BJ (cell line): ENCODE measurements around the gene OAT.

GRCh38 chr10:123875741-123875977 lies 15.9 kb downstream of the CPXM2 start:
- CAGE, long polyA plus RNA: no peak
- RRBS: no CpG with 5 or more reads among the region's 4 CpGs

GRCh38 chr10:123890560-123891407 lies 823 bp downstream of the CPXM2 start:
- CAGE, long polyA plus RNA: no peak
- RRBS: 24% methylated on average over 15 of the region's 22 CpGs

DNA sequence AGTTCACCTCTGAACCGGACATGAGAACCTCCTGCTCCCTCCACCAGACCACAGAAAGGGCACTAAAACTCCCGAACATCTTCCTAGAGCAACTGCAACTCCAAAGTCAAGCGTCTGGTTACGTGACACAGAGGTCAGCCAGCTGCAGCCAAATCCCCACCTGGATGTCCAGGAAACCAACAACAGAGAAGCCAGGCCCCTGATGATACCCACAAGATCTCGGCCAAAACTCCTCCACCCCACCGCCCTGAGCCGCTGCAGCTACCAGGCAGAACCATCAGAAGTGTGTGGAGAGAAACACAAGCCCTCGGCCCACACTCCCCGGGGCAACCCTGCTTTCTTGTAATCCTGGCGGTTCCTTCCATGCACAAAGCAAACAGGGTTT lies 8.7 kb downstream of the CHST15 start:
- CAGE, long polyA plus RNA: no peak
- RRBS: no CpG with 5 or more reads among the region's 10 CpGs

GRCh38 chr10:124106061-124106799 lies 12.8 kb upstream of the CHST15 start:
- CAGE, long polyA plus RNA: no peak
- RRBS: no CpG with 5 or more reads among the region's 12 CpGs

DNA sequence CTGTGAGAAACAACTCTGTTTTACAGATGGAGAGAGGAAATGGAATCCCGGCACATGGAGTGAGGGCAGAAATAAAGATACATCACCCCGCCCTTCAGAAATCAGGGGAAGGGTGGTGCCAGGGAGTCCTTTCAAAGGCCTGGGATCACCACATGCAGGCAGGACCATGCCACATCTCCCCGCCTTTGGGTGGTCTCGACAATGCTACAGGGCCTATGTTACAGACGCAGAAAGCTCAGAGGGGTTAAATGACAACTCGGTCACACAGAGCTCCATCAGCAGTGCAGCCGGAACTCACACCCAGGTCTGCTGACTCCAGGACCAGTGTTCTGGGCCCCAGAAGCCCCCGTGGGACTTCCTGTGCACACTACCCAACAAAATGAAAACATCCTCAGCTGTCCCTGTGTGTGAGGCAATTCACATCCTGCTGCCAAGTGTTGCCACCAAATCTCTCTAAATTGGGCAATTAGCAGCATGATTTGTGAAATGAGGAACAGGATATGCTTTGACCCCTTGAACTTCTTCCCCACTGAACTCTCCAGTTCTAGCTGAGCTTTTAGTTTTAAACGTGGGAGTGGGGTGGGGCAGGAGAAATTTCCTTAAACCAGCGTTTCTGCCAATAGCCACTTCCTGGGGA lies 51.6 kb upstream of the CHST15 start:
- CAGE, long polyA plus RNA: no peak
- RRBS: no CpG with 5 or more reads among the region's 10 CpGs

- CAGE, long polyA plus RNA: no peak
- RRBS: no CpG with 5 or more reads among the region's 14 CpGs
Observed at GRCh38 chr10:124291083-124291825, 127.5 kb downstream of the OAT start.

DNA sequence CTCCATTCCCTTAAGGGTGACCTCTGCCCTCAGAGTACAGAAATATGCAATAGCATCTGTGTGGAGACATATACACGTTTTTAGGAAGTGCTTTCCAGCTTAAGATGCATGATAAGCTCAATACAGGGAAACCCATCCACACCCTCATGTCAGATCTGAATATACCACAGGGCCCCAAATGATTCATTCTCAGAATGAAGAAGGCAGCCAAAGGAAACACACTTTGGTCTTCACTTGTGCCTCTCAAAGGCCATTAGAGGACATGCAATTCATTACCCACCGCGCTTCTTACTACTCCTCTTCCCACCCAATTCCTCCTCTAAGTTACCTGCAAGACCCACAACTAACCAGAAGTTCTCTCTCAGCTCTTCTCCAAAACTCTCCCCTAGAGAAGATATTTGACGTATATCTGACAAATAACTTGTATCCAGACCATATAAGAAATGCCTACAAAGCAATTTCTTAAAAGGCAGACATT lies 103.1 kb downstream of the OAT start:
- CAGE, long polyA plus RNA: no peak
- RRBS: no CpG with 5 or more reads among the region's 4 CpGs

DNA sequence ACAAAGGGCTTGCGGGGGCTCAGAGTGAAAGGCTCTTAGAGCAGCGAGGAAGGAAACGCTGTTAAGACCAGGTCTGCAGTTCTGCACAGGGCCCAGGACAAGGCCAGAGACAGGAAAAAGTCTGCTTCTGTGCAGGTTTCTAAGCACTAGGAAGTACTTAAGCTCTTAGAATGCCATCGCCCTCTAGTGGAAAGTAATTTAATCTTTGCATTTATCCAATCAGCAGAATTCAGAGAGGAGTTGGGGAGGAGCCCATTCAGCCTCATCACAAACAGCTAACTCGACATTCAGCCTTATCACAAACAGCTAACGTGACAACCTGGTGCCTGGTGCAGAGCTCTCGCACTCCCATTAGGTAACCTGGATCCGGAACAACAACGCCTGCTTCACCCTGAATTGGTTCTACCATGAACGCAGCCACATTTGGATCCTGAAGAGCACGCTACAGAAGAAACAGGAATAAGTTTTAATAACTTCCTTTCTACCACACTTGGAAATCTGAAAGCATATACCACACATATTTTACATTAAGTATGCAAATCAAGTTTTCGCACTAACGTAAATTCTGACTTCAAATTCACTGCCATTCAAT lies 15.1 kb downstream of the OAT start:
- CAGE, long polyA plus RNA: no peak
- RRBS: no CpG with 5 or more reads among the region's 13 CpGs

GRCh38 chr10:124418836-124419692 lies at the start of gene OAT:
OAT (minus strand) TSS chr10:124418923.
- CAGE, long polyA plus RNA: no peak
- RRBS: under 1% methylated on average over 22 of the region's 58 CpGs

- CAGE, long polyA plus RNA: no peak
- RRBS: 3% methylated on average over 27 of the region's 55 CpGs
Observed at GRCh38 chr10:124447687-124448206, 2.1 kb downstream of the NKX1-2 start.

- CAGE, long polyA plus RNA: no peak
- RRBS: 75% methylated on average over 4 of the region's 25 CpGs
Observed at GRCh38 chr10:124605501-124606357, 138.4 kb downstream of the FAM53B start.

GRCh38 chr10:124606854-124607562 lies 137.2 kb downstream of the FAM53B start:
- CAGE, long polyA plus RNA: no peak
- RRBS: no CpG with 5 or more reads among the region's 22 CpGs

DNA sequence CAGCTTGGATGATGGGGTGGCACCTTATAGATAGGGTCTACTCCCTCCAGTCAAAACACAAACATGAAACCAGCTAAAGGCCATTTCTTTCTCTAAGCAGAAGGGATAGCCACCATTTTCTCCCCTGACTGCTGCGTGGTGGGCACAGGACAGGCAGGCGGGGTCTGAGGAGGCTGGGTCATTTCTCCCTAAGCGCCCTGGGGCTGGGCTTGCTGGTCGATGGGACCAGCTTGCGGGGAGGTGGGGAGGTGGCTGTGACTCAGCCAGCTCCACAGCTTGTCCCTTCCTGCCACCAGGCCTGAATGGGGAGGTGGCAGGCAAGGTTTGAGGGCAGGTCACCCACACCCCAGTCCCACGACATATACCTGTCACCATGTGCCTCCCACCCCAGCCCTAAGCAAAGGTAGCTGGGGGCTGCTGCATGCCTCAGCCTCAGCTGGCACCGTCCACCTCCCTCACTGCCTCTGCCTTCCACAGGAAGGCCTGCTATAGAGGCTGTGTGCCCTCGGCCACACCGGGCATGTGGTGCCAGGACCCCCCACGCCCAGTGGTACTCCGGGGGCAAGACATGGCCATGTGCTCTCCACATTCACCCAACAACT lies 123.4 kb downstream of the FAM53B start:
- CAGE, long polyA plus RNA: no peak
- RRBS: 85% methylated on average over 2 of the region's 11 CpGs

DNA sequence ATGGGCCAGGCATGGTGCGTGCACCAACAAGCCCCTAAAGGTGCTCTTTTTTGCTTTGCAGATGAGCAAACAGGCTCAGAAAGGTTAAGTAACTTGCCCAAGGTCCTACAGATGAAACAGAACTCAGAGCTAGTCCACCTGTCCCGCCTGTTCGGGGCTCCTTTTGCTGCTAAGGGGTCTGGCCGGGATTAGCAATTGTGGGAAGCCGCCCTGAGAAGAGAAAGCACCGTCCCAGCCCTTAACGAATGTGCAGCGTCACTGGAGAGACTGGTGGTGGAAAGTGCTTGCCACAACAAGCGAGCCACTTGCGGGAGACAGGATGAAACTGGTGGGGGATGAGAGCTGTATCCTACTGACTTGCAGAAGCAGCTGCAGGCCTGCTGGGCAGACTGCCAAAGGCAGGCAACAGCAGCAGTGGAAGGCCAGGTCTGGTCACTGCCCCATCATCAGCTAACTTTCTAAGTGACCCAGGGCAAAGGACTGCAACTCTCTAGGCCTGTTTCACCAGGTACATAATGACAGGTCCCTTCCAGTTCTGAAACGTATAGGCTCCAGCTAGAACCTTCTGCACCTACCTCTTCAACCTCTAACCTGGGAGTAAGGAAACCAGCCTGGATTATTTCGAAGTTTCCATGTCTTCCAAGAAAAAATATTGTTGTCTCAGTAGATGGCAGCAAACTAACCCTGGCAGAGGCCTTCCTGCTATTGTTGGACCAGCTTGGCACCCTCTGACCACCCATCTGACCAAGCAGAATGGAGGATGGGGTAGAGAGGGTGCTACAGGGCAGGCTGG lies 95.4 kb downstream of the FAM53B start:
- CAGE, long polyA plus RNA: no peak
- RRBS: no CpG with 5 or more reads among the region's 12 CpGs

GRCh38 chr10:124671514-124671783 lies 72.7 kb downstream of the FAM53B start:
- CAGE, long polyA plus RNA: no peak
- RRBS: no CpG with 5 or more reads among the region's 4 CpGs

- CAGE, long polyA plus RNA: no peak
- RRBS: no CpG with 5 or more reads among the region's 10 CpGs
Observed at GRCh38 chr10:124688523-124689357, 55.4 kb downstream of the FAM53B start.

DNA sequence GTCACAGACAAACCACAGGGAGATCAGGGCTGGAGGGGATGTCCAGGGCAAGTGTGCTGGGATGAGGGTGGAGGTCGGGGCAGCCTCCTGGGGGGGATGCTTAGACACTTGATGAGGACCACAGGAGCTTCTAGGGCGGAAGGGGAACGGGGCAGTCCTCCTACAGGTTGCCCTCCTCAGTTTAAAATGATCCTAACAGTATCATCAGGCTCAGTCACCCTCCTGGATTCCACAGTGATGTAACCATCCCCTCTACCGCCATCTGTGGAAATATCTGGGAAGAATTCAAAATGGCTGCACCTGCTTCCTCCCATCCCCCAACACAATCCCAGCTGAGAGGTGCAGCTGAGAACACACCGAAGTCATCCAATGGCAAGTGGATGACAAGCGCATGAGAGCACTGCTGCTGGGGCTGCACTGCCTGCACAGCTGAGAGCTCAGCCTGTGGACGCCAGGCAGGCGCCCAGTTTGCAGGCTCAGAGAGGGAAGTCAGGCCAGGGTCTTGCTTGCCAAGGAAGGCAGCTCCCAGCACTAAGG lies 46.5 kb downstream of the FAM53B start:
- CAGE, long polyA plus RNA: no peak
- RRBS: no CpG with 5 or more reads among the region's 8 CpGs

DNA sequence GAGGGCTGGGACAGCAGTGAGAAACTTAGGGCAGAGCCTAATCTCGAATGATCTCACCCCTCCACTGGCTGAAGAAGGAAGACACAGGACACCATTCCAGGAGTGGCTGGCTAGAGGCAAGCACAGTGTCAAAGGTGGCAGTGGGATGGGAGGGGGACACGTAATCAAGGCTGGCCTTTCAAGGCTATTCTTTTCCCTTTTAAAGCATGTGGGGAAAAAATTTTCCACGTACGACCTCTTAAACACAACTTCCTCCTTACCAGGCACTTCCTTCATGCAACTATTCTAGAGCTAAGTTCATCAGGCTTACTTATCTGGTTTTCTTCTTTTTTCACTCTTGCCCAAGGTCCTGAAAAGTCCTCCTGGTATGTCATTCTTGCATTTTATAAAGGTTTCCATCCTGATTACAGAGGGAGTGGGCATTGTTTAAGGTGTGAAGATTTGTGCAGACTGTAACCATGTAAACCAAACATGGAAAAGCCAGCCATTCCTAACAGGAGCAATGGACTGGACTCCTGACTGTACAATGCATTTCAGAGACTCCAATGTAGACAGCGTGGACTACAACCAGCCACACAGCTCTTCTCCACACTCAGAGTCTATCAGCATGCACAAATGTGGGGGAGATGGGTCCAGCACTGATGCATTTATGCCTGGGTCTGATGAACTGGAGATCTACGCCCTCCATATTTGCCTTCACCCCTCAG lies 14.8 kb downstream of the FAM53B start:
- CAGE, long polyA plus RNA: no peak
- RRBS: no CpG with 5 or more reads among the region's 6 CpGs

- CAGE, long polyA plus RNA: no peak
- RRBS: no CpG with 5 or more reads among the region's 11 CpGs
Observed at GRCh38 chr10:124739502-124739968, 4.6 kb downstream of the FAM53B start.

GRCh38 chr10:124864302-124865208 lies 62.9 kb downstream of the ABRAXAS2 start:
- CAGE, long polyA plus RNA: no peak
- RRBS: no CpG with 5 or more reads among the region's 14 CpGs